T-cell (primary cell): ENCODE measurements around a stretch of chr5.

DNA sequence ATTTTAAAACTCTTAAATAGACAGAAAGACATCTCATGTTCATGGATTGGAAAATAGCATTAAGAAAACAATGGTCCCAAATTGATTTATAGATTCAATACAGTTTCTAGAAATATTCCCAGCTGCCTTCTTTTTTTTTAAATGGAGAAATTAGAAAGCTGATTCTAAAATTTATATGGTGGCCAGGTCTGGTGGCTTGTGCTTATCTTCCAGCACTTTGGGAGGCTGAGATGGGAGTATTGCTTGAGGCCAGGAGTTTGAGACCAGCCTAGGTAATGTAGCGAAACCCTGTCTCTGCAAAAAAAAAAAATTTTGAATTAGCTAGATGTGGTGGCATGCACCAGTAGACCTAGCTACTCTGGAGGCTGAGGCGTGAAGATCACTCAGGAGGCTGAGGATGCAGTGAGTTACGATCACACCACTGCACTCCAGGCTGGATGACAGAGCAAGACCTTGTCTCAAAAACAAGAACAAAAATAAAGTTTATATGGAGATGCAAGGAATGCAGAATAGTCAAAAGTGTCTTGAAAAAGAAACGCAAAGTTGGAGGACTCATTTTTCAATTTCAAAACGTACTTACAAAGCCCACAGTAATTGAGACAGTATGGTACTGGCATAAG lies 62.9 kb downstream of the IQGAP2 start:
- PRO-cap, 7 experiments: no peak in any of the 7 experiments

DNA sequence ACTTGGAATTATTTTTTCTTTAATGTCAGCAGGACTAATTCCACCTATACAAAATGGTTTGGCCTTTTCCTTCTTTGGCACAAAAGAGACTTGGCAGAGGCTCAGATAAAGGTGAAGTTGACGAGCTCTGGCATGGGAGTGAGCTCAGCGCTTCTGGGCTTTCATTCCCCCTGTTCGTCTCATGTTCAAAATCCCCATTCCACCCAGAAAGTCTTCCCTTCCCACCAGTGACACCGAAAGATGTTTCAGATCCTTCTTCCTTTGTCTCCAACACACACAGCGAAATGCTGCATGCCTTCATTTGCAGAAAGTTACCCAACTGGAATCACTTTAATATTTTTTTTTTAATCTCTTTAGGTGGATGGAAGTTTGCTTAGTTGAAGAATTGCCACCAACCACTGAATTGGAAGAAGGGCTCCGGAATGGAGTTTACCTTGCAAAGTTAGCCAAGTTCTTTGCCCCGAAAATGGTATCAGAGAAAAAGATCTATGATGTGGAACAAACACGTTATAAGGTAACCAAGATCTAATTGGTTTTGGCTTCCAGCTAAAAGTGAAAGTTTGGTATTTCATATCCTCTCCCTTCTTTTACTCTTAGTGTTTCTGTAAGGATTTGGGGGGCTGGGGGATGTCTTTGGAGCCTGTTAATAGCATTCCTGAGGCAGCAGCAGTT lies 61.0 kb downstream of the F2RL2 start:
- PRO-cap, 7 experiments: no peak in any of the 7 experiments

- PRO-cap, 7 experiments: no peak in any of the 7 experiments
These were observed 57.1 kb downstream of the F2RL2 start for GRCh38 chr5:76565971-76566644.

DNA sequence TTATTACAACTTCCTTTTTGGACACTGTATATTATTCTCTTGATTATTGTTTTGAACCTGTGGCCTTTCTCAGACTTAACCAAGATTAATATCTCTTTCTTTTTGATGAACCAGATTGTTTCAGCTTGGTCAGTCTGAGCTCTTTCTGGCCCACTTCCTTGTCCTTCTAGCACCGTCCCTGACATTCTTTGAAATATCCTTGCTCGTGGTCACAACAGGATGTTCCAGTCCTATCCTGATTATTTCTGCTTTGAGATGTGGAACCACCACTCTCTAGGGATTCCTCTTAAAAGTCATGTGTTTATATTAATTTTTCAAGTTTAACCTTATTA lies 42.7 kb downstream of the F2RL2 start:
- PRO-cap, 7 experiments: no peak in any of the 7 experiments

DNA sequence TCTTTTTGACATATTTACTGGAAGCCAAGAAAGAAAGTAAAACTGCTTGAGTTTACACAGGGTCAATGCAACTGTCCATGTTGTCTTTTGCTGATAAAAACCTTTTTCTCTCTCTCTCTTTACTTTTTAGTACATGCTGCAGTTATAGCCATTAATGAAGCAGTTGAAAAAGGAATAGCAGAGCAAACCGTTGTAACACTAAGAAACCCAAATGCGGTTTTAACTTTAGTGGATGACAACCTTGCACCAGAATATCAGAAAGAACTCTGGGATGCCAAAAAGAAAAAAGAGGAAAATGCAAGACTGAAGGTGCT lies 33.0 kb downstream of the F2RL2 start:
- PRO-cap, 7 experiments: no peak in any of the 7 experiments

- PRO-cap, 7 experiments: no peak in any of the 7 experiments
These were observed 22.3 kb downstream of the AGGF1 start for GRCh38 chr5:77052592-77052857.

- PRO-cap, 7 experiments: no peak in any of the 7 experiments
These were observed 25.2 kb downstream of the AGGF1 start for GRCh38 chr5:77055490-77055726.

GRCh38 chr5:77146309-77147080 lies 59.4 kb upstream of the ZBED3 start:
- PRO-cap, 7 experiments: no peak in any of the 7 experiments

DNA sequence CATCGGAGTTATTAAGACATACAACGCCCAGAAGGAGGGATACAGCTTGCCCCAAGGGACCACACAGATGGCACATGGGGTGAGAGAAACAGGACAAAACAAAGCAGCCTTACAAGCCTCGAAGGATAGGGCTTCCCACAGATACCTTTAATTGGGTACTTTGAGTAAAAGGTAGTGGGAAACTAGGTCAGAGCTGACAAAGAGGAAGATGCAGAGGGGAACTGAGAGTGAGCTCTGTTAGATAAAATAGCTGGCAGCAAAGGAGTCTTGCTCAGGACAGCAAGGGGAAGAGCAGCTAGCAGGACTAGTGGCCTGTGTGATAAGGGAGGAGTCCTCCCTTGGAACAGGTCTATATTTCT lies 48.2 kb downstream of the OTP start:
- PRO-cap, 7 experiments: no peak in any of the 7 experiments

DNA sequence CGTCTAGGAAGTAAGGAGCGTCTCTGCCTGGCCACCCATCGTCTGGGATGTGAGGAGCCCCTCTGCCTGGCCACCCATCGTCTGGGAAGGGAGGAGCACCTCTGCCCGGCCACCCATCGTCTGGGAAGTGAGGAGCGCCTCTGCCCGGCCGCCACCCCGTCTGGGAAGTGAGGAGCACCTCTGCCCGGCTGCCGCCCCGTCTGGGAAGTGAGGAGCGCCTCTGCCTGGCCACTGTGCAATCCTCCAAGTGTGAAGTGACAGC lies 15.4 kb downstream of the TBCA start:
- PRO-cap, 7 experiments: no peak in any of the 7 experiments

DNA sequence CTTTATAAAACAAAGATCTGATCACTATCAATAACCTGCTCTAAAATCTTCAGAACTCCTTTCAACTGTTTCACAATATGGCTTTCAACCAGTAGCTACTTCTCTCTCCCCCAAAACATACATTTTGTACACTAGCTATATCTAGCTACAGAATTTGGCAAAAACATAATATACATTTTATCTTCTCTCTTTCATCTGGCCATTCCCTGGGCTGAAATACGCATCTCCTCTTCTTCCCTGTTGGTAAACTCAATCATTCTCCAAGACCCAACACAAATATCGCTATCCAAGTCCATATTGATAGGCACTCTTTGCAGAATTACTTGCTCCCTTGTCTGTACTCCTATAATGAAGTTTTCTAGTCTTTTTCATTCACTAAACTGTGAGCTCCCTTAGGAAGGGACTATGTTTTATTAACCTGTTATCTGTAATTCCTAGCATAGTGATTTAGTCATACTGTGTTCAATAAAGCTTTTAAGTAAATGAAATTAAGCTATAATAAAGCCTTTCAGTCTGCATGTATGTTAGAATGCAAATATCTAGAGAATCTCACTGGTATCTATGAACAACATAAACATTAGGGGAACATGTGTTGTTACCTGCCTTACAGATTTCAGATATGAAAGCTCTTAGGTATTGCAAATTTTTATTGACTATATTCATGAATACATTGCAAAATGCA lies 216.0 kb downstream of the AP3B1 start:
- PRO-cap, 7 experiments: no peak in any of the 7 experiments

- PRO-cap, 7 experiments: no peak in any of the 7 experiments
These were observed 8.2 kb downstream of the AP3B1 start for GRCh38 chr5:78286178-78286771.

DNA sequence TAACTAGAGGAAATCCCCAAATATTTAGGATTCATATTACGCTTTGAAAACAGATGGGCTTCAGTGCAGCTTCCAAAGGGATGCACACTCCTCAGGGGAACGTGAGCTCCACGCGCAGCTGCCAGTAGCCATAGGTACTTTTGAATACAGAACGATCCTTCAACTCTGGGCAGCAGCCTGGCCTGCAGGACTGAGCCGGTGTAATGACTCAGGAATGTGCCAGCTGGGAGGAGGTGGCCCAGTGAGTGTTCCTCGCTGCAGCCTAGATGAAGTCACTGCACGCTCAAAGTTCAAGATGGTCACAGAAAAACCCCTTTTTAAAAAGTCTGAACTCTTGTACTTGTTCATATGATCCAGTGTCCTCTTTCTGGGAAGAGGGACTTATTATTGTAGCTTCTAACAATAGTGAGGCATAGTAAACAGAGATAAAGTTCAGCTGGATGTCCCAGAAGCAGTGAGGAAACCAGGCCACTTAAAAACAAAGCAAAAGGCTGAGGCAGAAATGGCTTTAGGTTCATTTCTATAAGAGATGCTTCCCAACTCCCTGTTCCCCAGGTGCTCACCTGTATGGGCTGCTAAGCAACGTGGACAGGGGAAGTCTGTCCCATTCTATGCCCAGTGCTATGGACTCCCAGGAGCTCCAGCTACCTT lies 130.0 kb downstream of the LHFPL2 start:
- PRO-cap, 7 experiments: no peak in any of the 7 experiments

GRCh38 chr5:78698525-78698911 lies 49.9 kb upstream of the LHFPL2 start:
- PRO-cap, 7 experiments: no peak in any of the 7 experiments

DNA sequence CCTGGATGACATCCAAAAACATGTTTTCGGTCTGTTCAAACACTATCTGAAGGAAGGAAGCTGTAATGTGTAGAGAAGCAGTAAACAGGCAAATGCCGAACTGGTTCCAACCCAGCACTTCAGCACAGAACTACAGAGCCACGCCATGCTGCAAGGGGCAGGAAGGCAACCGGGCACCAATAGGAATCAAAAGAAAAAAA lies 12.2 kb downstream of the ARSB start:
- PRO-cap, 7 experiments: no peak in any of the 7 experiments

- PRO-cap, 7 experiments: peak in 4 of 7 experiments; most common plus-strand start chr5:78985766 (in 4); most common minus-strand start chr5:78985875 (in 2)
These were observed 735 bp upstream of the ARSB start for GRCh38 chr5:78985701-78986389.

DNA sequence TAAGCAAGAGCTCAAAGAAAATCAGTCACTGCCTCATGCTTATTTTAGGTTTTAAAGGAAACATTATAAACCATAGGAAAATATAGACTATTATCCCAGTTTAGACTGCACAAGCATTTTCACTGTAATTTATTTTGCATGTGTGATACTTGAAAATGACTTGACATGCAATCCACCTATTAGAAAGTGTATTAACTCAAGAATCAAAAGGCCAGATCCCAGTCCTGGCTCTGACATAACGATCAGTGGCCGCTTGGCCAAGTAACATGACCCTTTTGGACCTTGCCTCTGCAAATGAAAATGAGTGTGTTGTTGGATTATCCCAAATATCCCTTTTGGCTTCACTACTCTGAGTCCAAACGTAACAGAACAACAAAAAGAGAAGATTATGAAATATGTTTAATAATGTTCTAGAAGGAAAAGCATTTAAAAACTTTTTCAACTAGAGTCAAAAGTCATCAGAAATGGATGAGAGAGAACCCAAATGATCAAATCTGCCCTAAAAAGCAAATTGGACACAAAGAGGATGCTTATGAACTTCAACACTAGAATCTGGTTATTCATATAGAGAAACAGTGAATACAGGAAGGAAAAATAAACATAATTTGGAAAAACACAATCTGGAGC lies 18.9 kb downstream of the DMGDH start:
- PRO-cap, 7 experiments: no peak in any of the 7 experiments

GRCh38 chr5:79133544-79134537 lies 22.2 kb downstream of the BHMT start:
- PRO-cap, 7 experiments: no peak in any of the 7 experiments

GRCh38 chr5:79277695-79278189 lies 41.8 kb downstream of the JMY start:
- PRO-cap, 7 experiments: no peak in any of the 7 experiments

- PRO-cap, 7 experiments: no peak in any of the 7 experiments
These were observed 63.1 kb downstream of the HOMER1 start for GRCh38 chr5:79450762-79451298.